ENCODE measurements around a stretch of chr13.

DNA sequence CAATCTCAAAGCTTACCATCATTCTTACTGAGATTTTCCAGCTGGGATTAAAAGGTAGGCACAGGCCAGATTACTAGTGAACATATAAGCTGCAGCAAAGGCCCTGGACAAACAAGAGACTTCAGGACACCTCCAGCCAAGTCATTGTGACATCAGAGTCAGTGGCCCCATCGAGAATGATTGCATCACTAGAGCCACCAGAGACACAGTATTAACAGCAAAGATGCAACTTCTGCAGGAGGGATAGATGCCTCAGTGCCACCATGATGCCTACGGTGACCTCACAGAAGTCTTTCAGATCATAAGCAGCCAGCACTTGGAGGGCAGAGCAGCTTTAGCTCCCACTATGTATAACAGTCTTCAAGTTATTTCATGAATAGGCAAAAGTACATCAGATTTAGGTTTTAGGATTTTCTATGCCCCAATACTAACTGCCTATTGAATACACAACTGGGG, 8.6 kb downstream of the RUBCNL start:
- PRO-cap: no peak
- RAMPAGE, long total RNA, 3 experiments: no peak in any of the 3 experiments

GRCh38 chr13:46380079-46380626, 6.9 kb downstream of the RUBCNL start:
- PRO-cap: no peak
- RAMPAGE, long total RNA, 3 experiments: no peak in any of the 3 experiments

DNA sequence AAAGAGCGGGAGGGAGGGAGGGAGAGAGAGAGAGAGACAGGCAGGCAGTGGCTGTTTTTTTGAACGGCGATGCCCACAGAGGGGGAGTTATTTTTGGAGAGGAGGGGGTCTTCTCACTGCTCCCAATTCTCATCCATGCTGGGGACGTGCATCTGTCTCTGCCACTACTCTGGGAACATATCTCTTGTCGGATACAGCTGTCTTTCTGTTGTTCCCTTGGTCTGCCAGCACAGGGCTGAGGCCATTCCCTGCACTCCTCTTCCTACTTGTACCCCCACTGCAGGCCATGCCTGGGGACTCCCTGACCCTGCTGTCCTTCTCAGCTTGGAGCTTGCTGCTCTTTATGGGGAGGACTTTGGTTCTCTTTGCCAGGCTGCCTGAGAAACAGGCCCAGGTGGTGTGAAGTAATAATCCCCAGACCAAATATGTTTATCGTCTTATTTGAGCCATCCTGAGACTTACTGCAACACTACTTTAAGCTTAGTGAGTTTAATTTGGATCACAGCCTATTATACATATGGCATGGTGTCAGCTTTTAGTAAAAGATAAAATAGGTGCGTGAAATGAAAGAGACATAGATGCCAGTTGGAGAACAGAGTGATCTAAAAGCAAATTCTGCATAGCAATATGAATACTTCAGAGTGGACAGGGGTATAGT, 19.1 kb downstream of the LRCH1 start:
- PRO-cap: no peak
- RAMPAGE, long total RNA, 3 experiments: no peak in any of the 3 experiments

DNA sequence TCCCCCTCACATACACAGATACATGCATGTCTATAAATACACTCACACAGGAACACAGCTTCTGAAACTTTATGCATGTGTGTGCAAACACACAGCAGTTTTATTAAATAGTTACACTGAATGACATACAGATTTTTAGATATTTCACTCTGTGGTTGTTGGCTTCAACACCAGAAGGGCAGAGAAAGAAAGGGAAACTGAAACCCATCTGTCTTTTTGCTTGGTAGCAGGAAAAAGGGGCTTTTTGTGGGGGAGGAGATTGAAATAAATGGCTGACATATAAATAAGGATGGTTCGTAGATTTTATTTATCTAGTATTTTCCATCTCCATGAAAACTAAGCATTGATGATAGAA, 114.9 kb downstream of the LRCH1 start:
- PRO-cap: no peak
- RAMPAGE, long total RNA, 3 experiments: no peak in any of the 3 experiments

DNA sequence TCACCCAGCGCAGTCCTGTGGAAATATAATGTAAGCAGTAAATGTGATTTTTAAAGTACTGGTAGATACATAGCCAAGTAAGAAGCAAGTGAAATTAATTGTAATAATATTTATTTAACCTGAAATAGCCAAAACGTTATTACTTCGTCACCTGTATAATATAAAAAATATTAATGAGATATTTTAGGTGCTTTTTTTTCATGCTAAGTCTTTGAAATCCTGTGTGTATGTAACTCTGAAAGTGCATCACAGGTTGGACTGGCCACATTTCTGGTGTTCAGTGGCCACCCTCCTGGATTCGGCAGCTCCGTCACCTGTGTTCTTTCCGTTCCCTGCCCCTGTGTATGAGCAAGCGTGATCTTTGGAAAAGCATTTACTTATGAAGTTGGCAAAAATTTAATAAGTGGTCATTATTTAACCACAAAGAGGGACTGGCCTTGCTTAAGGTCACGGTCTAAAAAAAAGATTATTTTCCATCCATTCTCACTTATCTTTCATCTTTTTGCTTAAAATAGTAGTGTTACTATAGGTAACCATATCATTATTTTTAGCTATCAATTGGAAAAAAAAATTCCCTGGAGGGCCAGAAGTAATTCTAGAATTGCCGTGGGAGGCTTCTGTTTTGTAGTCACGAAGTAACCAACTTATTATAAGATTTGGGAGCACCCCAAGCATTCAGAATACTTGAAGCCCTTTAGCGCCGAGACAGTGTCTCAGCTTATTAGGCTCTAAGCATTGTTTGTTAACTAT, 120.1 kb downstream of the LRCH1 start:
- PRO-cap: no peak
- RAMPAGE, long total RNA, 3 experiments: no peak in any of the 3 experiments

DNA sequence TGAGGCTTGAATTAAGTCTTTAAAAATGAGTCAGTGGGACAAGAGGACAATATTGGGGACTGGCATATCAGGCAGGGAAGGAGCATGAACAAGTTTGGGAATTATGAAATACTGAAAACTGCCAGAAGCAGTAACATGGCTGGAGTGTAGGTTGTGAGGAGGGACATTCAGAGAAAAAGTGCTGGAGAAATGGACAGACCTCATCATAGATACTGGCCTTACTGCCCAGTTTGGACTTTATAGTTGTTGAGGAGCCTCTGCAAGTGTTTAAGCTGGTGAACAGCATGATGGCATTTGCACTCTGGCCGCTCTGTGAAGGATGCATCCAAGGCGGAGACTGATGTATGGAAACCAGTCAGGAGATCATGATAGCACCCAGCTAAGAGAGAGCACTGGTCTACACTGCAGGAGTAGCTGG, 116.4 kb downstream of the ESD start:
- PRO-cap: no peak
- RAMPAGE, long total RNA, 3 experiments: no peak in any of the 3 experiments

DNA sequence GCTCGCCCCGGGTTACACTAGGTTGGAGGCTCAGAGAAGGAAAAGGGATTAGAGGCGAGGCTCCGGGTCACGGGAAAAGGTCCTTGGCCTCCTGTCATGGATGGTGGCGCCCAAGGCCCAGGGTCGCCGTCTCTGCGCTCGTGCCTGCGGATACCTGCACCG, 229 bp downstream of the ESD start:
- PRO-cap: no peak
- RAMPAGE, long total RNA, 3 experiments: no peak in any of the 3 experiments

DNA sequence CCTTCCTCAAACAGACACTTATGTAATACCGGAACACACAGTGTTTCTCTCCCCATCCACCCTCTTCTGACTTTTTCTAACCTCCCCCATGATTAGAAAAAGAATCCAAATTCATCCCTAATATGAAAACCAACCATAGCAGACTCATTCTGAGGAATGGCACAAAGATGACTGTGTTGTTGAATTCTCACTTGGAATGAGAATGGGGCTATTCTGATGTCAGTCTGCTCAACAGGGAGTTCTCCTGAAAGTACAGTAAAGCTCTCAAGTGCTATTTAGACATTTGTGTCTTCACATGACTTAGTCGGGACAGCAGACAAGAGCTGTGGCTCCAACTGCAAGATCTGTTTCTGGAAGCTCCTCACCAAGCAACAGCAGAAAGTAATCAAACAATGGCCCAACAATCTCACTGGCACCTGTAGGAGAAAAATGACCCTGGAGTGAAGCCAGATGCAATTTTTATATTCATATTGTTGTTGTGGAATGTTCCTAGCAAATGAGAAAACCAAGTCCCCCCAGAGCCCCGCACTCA, 454.9 kb downstream of the SUCLA2 start:
- PRO-cap: no peak
- RAMPAGE, long total RNA, 3 experiments: no peak in any of the 3 experiments

GRCh38 chr13:48059620-48060264, 22.2 kb downstream of the NUDT15 start:
- PRO-cap: no peak
- RAMPAGE, long total RNA, 3 experiments: no peak in any of the 3 experiments

GRCh38 chr13:48151426-48151733, 56.5 kb upstream of the MED4 start:
- PRO-cap: no peak
- RAMPAGE, long total RNA, 3 experiments: no peak in any of the 3 experiments

- PRO-cap: no peak
- RAMPAGE, long total RNA, 3 experiments: no peak in any of the 3 experiments
Measured at GRCh38 chr13:48155737-48156214, 60.9 kb upstream of the MED4 start.

DNA sequence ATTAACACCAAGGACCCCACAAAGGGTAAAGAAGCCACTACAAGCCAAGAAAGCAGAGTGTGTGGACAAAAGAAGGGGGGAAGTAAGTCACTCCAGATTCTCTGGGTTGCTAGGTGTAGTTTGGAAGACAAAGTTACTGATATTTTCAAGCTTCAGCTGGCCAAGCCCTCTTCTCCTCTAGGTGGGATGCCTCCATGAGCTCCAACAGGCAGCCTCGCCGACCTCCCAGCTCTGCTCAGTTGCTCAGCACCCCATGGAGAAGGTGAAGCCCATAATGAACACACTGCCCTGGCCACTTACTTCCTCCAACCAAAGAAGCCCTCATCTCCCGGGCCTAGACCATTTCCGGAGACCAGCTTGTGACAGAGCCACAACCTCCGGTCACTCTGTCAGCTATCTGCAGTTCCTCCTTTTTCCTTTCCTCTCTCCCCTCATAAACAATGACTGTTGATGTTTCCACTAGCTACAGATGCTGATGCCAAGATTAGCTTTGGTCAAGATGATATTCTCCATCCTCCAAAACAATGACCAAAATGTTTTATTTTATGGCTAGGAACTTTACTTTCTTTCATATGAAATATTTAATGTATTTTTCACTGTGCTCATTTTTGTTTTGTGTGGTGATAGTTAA, 66.9 kb upstream of the MED4 start:
- PRO-cap: no peak
- RAMPAGE, long total RNA, 3 experiments: no peak in any of the 3 experiments

DNA sequence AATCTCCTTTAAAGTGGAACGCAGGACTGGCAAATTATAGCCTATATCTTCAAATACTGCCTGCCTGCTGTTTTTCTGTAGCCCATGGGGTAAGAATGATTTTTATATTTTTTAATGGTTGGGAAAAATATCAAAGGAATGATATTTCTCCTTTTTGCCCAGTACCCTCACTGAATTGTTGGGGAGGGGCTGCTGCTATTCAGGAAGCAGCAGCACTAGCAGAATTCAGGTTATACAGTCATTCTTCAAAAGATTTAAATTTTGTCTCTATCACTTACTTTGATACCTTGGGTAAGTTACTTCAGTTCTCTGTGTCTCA, 6.7 kb downstream of the ITM2B start:
- PRO-cap: no peak
- RAMPAGE, long total RNA, 3 experiments: no peak in any of the 3 experiments

- PRO-cap: no peak
- RAMPAGE, long total RNA, 3 experiments: no peak in any of the 3 experiments
Measured at GRCh38 chr13:48394684-48395346, 18.1 kb downstream of the LPAR6 start.

DNA sequence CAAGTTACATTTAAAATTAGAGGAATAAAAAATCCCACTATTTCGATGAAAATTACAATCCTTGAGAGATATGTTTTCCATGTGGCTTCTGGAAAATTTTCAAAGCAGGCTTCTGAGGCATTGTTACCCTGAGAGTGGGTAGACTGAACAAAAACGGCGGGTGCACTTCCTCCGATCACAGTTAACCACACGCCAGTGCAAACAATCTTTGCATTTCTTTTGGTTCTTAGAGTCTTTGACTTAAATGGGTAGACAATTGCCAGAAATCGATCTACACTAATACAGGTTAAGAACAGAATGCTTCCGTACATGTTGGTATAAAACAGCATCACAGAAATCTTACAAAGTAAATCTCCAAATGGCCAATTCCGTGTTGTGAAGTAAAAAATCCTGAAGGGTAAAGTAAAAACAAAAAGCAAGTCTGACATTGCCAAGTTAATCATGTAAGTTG, 1.1 kb downstream of the LPAR6 start:
- PRO-cap: no peak
- RAMPAGE, long total RNA, 3 experiments: no peak in any of the 3 experiments

DNA sequence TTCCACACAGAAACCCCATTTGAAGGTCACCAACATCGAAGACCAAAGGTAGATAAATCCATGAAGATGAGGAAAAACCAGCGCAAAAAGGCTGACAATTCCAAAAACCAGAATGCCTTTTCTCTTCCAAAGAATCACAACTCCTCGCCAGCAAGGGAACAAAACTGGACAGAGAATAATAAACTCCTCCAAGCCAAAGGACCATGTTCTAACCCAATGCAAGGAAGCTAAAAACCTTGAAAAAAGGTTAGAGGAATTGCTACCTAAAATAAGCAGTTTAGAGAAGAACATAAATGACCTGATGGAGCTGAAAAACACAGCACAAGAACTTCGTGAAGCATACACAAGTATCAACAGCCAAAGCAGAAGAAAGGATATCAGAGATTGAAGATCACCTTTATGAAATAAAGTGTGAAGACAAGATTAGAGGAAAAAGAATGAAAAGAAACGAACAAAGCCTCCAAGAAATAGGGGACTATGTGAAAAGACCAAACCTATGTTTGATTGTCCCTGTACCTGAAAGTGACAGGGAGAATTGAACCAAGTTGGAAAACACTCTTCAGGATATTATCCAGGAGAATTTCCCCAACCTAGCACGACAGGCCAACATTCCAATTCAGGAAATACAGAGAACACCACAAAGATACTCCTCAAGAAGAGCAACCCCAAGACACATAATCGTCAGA, 4.6 kb upstream of the LPAR6 start:
- PRO-cap: no peak
- RAMPAGE, long total RNA, 3 experiments: no peak in any of the 3 experiments

GRCh38 chr13:48477548-48477761, 55.4 kb downstream of the RCBTB2 start:
- PRO-cap: no peak
- RAMPAGE, long total RNA, 3 experiments: no peak in any of the 3 experiments

DNA sequence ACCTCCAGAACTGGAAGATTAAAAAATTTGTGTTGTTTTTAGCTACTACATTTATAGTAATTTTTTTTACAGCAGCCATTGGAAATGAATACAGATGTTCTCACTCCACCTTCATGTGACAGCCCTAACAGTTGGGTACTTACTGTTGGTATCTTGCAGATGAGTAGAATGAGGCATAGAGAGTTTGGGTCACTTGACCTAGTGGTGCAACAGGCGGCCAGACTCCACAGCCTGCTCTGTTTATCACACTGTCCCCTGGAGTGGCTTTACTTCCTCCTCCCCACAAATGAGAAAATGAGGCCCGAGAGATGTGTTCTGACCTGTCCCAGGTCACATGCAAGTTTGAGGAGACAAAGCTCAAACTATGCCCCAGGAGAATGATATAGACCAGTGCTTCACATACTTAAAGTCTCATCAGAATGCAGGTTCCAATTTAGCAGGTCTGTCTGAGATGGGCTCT, 37.3 kb upstream of the RCBTB2 start:
- PRO-cap: bidirectional peak, plus-strand start at position 189 of the sequence, minus-strand start at position 120 of the sequence
- RAMPAGE, long total RNA, 3 experiments: no peak in any of the 3 experiments

GRCh38 chr13:48585360-48585720, 52.5 kb upstream of the RCBTB2 start:
- PRO-cap: no peak
- RAMPAGE, long total RNA, 3 experiments: no peak in any of the 3 experiments

GRCh38 chr13:48660508-48661027, 6.8 kb downstream of the CYSLTR2 start:
- PRO-cap: no peak
- RAMPAGE, long total RNA, 3 experiments: no peak in any of the 3 experiments